Thoracic aorta endothelial cell (primary cell): ENCODE measurements around a stretch of chr2.

DNA sequence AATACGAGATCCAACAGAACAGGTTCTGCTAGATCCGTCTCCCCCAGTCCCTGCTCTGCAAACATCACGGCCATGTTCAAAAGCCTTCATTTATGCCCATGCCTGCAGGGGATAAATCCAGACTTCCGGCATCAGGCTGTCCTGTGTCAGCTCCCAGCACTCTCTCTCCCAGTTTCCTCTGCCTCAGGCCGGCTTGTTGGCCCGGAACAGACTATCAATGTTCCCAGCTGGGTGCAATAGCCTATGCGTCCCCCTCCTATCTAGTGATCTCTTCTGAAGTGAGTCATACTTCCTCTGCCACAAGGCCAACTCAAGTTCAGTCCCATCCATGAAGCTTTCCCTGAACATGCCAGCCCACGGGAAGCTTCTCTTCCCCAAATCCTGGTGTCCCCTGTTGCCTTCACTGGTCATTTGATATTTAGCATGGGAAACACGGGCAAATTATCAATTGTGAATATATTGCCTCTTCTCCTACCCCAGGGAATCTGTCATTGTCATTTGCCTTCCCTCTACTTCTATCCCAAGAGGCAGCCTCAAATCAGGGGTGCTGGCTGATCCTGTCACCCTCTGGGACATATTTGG lies 51.1 kb downstream of the CAPN13 start:
- CAGE, long polyA plus RNA: no peak

DNA sequence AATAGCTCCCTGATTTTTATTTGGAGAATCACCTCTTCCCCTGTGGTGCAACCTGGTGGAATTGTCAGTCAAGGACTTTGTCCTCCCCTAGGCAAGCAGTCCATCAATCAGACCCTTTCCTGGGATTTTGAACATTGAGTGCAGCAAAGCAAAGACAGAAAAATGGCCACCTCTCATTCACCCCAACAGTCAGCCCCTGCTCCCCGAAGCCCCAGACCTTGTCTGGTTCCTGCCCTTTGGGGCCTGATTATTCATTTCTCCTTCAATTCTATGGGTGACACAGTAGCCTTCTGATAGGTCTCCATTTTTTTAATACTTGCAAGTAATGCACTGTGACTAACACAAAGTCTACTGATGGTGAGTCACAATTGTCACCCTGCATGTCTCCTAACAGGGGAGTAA lies 63.5 kb downstream of the EHD3 start:
- CAGE, long polyA plus RNA: no peak

DNA sequence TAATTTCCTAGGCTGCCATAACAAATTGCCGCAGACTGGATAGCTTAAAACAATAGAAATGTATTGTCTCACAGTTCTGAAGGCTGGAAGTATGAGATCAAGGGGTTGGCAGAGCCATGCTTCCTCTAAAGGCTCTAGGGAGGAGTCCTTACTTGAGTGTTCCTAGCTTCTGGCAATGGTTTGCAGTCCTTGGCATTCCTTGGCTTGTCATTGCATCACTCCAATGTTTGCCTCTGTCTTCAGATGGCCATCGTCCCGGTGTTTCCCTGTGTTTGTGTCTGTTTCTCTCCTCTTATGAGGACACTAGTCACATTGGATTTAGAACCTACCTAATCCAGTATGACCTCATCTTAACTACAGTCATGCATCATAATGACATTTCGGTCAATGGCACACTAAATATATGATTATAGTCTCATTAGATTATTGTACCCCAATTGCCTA lies 22.4 kb downstream of the SRD5A2 start:
- CAGE, long polyA plus RNA: no peak

GRCh38 chr2:31812053-31812689 lies 198.6 kb downstream of the MEMO1 start:
- CAGE, long polyA plus RNA: no peak

- CAGE, long polyA plus RNA: no peak
These were observed 70.7 kb downstream of the MEMO1 start for GRCh38 chr2:31939703-31940879.

- CAGE, long polyA plus RNA: no peak
These were observed 35.6 kb downstream of the SLC30A6 start for GRCh38 chr2:32201166-32201753.

DNA sequence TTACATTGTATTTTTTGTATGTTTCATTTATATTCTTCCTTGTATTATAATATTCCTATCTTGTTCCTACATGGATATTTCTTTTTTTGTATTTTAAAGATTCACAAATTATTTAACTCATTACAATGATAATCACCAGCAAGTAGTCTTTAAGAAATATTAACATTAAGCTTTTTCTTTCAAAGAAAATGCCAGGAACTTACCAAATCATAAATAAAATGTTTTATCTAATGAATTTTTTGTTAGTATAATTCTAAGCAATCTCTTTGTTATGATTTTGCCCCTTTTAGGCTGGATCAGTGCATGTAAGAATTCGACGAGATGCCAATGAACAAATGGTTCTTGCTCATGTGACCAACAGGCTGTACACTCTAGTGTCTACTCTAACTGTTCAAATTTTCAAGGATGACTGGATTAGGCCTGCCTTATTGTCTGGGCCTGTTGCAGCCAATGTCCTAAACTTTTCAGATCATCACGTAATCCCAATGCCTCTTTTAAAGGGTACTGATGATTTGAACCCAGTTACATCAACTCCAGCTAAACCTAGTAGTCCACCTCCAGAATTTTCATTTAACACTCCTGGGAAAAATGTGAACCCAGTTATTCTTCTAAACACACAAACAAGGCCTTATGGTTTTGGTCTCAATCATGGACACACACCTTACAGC lies 44.6 kb downstream of the NLRC4 start:
- CAGE, long polyA plus RNA: no peak

- CAGE, long polyA plus RNA: no peak
These were observed 111.7 kb downstream of the BIRC6 start for GRCh38 chr2:32468457-32468906.

- CAGE, long polyA plus RNA: no peak
These were observed 115.3 kb downstream of the BIRC6 start for GRCh38 chr2:32471939-32472742.

- CAGE, long polyA plus RNA: no peak
These were observed 10.0 kb upstream of the TTC27 start for GRCh38 chr2:32617780-32618351.

GRCh38 chr2:32720022-32720242 lies 92.1 kb downstream of the TTC27 start:
- CAGE, long polyA plus RNA: no peak

- CAGE, long polyA plus RNA: no peak
These were observed 134.4 kb upstream of the LTBP1 start for GRCh38 chr2:32812313-32812791.

- CAGE, long polyA plus RNA: no peak
These were observed 88.1 kb downstream of the LTBP1 start for GRCh38 chr2:33034814-33035252.

DNA sequence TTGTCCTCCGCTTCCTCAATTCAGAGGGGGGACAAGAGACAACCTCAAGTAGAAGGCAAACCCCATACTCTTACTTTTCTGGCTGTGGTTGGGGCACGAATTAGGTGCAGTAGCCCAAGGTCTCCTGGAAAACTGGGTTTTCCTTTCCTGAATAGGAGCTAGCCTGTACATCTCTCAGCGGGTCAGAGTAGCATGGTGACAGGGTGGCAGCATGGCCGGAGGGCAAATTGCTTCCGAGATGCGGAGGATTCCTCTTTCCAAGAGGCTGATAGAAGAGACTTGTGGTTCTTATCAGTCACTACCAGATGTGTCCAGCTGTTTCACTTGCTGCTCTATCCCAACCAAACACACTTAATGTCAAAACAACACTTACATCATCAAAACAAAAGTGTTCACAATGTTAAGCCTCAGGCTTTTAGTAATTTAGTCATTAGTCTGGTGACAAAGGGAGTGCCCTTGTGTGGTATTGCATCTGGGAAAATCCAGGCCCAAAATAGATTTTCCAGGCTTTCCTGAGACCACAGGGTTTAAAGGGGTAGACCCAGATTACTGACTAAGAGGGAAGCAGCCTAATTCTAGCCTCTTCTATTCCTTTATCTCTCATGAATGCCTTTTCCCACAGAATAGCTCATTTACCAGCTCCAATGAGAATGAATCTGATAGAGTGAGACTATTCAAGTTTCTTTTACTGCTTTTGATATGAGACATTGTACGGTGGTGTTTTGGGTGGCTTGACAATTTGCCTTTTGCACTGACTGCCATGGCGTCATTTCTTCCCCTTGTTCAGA lies 162.0 kb downstream of the LTBP1 start:
- CAGE, long polyA plus RNA: no peak

- CAGE, long polyA plus RNA: no peak
These were observed 174.6 kb downstream of the LTBP1 start for GRCh38 chr2:33121481-33121697.

DNA sequence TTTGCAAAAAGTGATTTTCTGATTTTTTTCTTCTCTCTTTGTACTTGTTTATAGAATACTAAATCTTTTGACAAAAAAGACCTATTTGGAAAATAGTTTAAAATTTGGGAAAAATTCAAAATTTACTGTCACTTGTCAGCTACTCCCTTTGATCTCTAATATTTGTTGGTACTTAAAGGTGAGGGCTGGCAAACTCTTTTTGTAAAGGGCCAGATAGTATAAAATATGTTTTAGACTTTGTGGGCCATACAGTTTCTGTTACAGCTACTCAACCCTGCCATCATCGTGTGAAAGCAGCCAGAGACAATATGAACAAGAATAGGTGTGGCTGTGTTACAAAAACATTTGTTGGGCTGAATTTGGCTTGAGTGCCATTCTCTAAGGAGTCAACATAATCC lies 190.5 kb downstream of the LTBP1 start:
- CAGE, long polyA plus RNA: no peak

DNA sequence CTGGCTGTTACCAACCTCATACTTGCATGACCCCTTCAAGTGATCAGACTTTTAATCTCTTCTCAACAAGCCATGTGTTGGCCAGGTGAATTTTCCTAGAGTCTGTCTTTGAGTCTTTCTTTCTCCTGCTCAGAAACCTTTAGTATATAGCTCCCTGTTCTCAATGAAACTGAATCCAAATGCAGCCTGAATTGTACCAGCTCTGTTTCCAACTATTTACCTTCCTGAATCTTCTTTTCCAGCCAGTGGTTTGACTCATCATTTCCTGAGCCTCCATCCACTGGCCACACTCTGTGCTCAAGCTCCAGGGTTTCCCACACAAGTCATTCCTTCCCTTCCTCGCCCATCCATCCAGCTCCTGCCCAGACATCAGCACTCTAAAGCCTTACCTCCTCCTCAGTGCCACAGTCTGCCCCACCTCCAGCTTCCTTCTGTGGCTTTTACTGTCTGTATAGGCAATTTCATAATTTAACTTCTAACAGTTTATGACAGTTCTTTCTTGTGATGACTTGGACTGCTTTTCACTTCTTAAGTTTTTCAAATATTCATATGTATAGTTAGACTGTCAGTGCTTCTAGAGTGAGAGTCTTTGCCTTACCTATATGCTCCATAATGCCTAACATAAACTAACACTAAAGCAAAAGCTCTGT lies 233.6 kb upstream of the RASGRP3 start:
- CAGE, long polyA plus RNA: no peak

DNA sequence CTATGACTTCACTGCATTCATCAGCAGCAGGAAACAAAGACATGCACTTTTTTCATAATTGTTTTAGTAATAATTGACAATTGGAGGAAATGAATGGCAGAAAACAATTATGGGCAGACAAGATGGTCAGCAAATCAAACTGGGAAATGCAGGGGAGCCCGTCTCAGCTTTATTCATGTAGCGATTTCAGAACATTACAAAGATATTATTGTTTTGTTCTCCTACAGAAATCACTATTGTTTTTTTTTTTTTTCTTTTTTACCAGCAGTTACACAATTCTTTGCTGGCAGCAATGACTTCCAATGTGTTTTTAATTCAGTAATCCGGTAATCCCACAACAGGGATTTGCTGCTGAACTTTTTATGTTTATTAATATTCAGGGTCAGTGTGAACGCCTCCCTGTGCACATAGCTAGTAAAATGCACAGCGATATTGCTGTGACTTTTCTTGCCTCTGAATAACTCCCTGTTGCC lies 33.8 kb upstream of the RASGRP3 start:
- CAGE, long polyA plus RNA: no peak

- CAGE, long polyA plus RNA: no peak
These were observed 115.1 kb upstream of the CRIM1 start for GRCh38 chr2:36240477-36240890.

DNA sequence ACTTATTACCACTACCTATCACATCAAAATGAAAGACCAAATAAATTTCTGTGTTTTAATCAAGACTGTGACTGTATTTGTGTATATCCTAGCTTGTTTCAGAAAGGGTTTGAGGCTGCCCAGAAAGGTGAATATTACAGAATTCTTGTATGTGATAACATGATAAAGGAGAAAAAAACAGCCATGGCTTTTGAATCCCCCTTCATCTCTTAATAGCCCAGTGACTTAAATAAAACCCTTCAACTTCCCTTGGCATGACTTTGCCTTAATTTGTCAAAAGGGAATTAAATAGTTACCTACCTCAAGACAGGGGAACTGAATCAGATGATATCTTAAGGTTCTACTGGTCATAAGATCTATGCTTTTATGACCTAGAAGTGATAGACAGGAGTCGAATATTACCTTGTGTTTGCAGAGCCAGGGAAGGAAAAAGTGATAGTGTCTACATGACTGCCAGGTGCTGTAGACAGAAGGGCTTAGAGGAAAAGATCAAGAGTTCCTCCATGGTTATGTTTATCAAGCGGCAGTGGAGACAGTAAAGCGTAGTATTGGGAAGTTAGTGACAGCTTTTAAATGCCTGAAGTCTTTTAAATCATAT lies 11.7 kb downstream of the CRIM1 start:
- CAGE, long polyA plus RNA: no peak